Mucosa of descending colon (tissue), 1 donor: ENCODE results near the genes DNAJC4 and CATSPERZ.

DNA sequence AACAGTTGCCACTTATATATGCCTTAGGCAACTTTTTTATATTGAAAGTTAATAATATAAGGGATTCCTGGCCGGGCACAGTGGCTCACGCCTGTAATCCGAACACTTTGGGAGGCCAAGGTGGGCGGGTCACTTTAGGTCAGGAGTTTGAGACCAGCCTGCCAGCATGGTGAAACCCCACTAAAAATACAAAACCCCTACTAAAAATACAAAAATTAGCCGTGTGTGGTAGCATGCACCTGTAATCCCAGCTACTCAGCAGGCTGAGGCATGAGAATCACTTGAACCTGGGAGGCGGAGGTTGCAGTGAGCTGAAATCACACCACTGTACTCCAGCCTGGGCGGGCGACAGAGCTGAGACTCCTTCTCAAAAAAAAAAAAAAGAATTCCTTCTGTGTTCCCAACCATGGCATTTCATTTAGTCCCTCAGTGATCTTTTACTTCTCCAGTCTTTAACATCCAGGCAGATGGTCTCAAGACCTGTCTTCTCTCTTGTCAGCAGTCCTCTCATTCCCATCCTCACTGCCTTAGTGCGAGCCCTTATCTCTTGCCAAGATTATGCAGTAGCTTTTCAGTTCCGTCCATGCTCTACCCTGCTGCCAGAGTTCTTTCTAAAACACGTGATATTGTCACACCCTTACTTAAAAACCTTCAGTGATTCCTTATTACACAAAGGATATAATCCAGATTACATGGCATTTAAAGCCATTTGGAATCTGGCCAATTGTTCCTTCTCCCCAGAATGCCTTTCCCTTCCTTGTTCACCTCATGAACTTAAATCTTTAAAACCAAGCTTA is 17.8 kb downstream of the RTN3 start:
- PRO-cap, result no peak

DNA sequence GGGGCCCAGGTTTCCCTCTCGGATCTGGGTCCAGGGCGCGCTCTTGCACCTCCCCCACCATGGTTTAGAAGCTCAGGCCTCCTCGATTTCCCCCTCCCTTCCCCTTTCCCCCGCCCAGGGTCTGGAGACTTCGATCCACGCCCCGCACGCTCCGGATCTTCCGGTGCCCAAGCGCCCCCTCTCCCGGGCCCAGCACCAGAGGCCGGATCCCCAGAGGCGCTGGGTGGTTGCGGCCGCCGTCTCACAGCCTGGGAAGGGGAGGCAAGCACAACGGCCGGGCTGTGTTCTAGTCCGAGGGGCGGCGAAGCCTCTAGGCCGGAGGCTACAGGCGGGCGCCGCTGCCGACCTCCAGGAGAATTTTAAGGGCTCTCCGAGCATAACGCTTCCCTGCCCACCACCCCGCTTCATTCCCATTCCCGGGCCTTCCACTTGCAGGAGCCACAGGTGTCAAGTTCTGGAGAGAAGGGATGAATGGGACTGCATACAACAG is 714 bp downstream of the SPINDOC start:
- PRO-cap, result no peak

GRCh38 chr11:63872875-63873188 is 33.9 kb downstream of the MARK2 start:
- PRO-cap, result unidirectional peak, minus-strand start at chr11:63872989

DNA sequence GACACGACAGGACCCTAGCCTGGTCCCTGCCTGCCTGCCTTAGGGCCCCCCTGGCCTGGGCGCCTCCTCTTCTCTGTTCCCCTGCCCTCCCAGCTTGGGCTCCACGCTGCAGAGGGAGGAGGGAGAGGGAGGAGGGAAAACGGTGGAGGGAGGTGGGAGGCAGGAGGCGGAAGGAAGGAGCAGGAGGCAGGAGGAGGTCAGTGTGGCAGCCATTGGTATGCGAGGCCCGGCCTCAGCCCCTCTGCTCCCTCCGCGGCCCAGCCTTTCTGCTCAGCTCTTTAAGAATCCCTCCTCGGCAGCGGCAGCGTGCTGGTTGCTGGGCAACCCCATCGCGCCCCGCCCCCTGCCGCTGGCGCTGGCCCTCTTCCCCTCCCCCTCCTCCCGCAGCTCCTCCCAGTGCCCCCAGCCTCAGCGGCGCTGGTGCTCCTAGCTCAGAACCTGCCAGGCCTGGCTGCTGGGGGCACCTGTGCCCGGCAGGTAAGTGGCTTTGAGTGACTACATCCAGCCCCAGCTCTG is 7.4 kb upstream of the FLRT1 start:
- PRO-cap, result no peak

DNA sequence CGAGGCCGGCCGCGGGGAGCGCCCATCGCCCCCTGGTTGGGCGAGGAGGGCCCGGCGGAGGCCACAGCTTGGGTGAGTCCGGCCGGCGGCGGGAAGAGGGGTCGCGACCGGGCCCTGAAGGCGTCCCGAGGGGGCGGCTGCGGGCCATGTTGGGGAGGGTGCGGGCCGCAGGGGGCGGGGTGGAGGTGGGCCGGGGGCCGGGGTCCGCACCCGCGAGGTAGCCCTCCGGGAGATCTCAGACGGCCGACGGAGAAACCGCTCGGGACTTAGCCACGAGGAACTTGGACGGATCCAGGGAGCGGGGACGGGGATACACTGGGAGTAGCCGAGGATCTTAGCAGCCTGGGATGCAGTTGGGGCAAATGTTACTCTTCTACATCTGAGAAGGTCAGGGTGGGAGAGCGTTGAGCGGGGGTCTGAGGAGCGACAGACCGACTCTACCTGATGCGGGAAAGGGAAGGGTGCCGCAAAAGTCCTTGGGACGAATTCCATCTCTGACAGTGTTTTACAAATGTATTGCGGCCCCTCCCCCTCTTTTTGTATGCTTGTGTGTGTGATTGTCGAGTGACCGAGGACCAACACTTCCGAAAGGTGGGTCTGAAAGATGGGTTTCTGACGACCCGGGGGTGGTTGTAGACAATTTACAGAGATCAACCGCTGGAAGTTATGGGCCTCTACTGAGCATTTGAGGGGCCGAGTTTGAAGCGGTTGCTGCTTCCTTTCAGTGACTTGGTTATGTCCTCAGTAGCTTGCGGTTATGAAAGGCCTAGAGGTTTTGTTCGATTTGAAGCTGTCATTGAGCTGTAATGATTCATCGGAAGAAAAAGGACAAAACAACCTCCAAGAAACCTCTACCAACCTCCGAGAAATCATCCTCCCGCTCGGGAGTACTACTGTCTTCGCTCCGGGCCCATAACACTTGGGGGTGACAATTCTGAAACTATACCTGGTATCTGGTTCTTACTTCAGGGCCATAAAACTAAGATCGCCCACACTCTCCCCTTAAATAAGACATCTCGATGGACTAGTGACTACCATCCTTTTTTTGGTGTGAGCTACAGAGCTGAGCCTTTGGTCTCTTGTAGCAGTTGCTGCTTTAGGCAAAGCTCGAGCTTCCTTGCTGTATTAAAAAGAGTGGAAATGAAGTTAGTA is 855 bp downstream of the STIP1 start:
- PRO-cap, result unidirectional peak, minus-strand start at position 751 of the sequence

- PRO-cap, result no peak
Measured at GRCh38 chr11:64225205-64225513, 827 bp downstream of the TRPT1 start.

GRCh38 chr11:64230052-64231073 is at the start of gene DNAJC4:
Gene DNAJC4 (plus strand): TSS chr11:64230548.
- PRO-cap, result bidirectional peak, plus-strand start at chr11:64230567, minus-strand start at chr11:64230378

DNA sequence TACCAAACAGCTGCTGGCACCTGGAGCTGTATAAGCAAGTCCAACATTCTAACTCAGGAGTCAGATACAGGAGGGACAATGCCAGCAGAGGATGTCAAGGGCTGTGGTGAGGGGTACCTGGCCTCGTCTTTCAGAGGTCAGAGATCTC is 3.2 kb upstream of the ENSG00000286264 start:
- PRO-cap, result bidirectional peak, plus-strand start at position 63 of the sequence, minus-strand start outside the sequence

- PRO-cap, result bidirectional peak, plus-strand start at chr11:64269326, minus-strand start at chr11:64269198
Measured at GRCh38 chr11:64268925-64269563, 15.4 kb downstream of the BAD start.

- PRO-cap, result no peak
Measured at GRCh38 chr11:64300117-64301015, at the start of gene CATSPERZ. Gene CATSPERZ (plus strand): TSS chr11:64300358.

DNA sequence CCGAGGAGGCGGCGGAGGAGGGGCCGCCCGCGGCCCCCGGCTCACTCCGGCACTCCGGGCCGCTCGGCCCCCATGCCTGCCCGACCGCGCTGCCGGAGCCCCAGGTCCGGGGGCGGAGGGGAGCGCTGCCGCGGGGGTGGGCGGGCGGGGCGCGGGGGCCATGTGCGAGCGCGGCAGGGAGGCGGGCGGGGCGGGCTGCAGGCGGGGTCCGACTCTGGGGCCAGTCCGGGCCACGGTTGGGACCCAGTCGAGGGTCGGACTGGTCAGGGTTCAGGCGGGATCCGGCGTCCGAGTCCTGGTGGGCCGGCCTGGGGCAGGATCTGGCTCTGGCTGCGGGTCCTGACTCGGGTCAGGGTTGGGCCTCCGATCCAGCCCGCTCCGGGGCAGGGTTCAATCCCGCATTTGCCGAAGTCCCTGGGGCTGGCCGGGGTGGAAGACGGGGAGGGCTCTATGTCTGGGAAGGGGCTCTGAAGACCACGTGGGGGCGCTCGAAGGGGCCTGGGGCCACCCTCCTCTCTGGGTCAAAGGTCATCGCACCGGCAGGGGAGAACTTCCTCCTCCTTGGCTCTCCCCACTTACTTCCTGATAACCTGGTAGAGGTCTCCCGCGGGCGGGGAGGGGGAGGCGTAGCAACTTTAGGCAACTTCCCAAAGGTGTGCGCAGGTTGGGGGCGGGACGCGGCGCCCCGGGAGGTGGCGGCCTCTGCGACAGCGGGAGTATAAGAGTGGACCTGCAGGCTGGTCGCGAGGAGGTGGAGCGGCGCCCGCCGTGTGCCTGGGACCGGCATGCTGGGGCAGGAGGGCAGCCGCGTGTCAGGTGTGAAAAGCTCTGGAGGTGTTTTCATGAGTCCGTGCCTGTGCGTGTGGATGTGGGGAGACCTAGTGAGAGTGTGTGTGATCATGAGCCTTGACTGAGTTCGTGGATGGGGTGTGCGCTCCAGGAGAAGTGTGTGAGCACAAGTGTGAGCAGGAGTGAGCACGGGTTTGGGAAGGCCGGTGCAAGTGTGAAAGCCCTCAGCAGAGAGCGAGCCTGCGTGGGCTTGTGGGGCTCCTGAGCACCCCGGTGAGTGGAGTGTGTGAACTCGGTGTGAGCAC is 656 bp downstream of the ESRRA start:
- PRO-cap, result bidirectional peak, plus-strand start at position 250 of the sequence, minus-strand start at position 91 of the sequence; bidirectional peak, plus-strand start at position 906 of the sequence, minus-strand start at position 912 of the sequence

DNA sequence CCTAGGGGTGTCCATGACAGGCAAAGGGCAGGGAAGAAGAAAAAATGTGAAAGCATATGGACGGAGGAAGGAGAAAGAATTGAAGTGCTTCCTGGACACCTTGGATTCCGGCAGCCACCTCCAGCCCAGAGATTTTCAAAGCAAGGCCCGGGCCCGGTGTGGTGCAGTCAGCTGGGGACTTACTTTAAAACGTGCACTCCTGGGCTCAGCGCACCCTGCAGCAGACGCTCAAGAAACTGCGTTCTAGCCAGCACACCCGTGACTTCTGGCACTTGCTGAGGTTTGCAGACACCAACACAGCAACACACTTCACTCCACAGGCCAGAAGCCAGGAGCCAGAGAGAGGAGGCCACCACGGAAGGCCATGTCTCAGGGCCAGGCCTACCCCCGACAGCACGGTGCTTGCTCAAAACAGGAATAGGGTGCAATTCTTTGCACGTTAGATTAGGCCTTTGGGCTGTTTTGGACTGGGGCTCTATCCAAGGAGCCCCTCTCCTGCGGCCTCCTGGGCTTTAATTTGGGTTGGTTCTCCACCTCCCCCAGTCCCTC is 1.9 kb upstream of the SLC22A11 start:
- PRO-cap, result no peak

- PRO-cap, result unidirectional peak, minus-strand start at chr11:64661307
Measured at GRCh38 chr11:64661137-64661828, 61.7 kb downstream of the NRXN2 start.

GRCh38 chr11:64675169-64675813 is 47.7 kb downstream of the NRXN2 start:
- PRO-cap, result no peak

DNA sequence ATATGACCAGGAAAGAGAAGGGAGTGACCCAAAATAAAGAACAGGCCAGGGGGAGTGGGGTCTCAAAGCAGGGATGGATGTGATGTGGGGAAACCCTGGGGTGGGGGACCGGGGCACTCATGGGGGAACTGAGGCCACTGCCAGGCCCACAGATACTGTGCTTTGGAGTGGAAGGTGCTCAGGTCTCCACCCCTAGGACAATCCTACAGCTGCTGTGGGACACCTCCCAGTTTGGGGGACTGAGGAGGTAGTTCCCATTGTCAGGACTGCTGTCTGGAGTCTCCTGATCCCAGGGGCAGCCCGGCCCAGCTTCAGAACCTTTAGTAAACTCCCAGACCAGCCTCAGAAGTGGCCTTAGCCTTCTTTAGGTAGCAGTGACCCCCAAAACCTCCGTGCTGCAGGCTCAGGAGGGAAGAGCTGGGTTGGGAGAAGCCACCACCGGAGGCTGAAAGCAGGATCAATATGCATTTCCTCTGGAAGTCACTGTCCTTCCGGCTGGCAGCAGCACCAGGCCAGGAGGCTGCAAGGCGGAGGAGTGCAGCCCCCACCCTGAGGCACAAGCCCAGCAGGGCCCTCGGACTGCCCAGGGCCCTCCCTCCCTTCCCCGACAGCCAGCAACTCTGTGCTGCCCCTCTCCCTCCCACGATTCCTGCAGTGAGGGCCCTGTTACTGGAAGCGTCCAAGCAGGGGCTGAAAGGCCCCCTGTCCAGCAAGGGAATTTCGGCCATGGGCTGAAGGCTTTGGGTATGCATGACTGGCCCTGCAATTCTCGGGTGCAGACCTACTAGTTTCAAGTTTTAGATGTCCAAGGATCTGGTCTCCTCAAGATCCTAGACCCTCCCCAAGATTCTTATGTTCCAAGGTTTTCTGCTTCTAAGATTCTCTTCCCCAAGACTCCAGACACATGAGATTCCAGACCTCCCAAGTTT is 3.2 kb upstream of the NRXN2 start:
- PRO-cap, result no peak

DNA sequence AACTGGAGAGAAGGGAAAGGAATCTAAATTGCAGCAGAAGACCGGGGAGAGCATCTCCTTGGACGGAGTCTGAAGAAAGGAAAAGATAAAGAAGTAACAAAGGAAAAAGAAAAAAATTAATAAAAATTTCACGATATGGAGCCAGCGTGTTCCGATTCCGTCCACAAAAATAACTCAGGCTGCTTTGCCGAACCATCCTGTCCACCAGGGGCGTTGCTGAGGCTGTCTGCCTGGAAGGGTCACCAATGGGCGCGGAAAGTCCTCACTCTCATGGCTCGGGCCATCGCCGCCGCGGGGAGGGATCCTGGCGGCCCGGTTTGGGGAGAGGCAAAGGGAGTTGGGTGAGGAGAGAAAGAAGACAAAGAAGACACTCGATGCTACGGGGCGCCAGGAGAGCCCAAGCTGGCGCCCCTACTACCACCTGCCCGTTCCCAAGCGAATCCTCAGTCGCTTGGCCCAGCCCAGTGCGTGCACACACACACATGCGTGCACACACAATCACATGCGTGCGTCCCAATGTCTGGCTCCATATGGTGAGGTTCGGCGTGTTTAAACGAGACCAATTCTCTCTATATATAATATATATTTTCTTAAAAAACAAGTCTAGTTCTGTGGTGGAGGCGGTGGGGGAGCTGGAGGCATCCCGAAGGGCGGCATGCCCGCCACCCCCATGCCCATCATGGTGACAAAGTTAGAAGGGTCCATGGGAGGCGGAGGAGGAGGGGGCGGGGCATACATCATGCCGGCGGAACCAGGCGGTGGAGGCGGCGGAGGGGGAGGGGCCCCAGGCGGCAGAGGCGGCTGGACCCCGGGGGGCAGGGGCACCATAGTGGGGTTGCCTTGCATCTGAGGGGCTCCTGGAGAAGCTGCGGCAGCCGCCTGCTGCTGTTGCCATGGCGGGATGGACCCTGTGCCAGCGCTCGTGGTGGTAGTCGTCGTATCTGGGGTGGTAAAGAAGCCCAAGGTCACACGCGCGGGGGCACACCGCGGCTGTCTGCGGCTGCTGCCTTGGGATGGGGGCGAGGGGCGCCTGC is 5.8 kb upstream of the PYGM start:
- PRO-cap, result no peak

DNA sequence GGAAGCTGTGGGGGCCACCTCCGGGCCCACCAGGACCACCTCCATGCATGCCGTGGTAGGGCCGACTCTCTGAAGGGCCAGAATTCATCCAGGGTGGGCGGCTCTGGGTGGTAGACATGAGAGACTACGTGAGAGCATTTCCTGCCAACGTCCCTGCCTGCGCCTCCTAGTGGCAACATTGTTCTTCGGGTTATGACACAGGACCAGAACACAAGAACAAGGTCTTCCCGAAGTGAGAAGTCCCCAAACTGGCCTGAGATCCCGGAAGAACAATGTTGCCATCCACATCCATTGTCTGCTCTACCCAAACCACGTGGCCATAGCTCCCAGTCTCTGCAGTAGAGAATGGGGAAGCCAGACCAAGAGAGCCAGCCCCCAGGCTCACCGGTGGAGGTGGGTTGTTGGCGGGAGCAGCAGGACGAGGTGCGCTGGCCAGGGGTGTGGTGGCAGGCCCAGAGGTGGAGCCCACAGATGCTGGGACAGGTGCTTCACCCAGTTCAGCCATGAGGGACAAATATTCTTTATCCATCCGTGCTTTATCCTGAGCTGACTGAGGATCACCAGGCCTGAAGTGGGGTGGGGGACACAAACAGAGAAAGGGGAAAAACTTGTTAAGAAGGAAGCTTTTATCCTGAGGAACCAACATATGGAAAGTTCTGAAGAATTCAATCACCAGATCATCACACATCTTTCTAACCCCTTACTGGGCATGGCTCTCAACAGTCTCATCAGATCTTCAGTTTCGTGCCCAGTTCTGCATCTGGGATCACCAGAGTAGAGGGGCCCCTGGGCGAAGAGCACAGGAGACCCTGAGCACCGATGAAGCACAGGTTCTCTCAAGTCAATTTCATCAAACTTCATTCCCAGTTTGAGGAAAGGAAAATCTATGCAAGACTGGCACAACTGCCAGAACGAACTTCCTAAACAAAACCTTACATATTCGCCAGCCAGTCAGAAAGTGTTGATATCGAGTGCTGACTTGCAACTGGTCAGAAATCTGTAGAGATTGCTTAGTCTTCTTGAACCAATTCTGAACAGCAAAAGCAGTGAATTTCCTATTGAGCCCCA is 8.3 kb upstream of the PYGM start:
- PRO-cap, result no peak

- PRO-cap, result no peak
Measured at GRCh38 chr11:64774881-64775021, 3.6 kb downstream of the SF1 start.

- PRO-cap, result no peak
Measured at GRCh38 chr11:64855851-64857070, 11.8 kb upstream of the CDC42BPG start.

GRCh38 chr11:64863656-64864209 is 14.7 kb downstream of the EHD1 start:
- PRO-cap, result no peak